Bronchial epithelial cell (primary cell): Measurements from ENCODE around the genes DISC1, PCNX2 and KCNK1.

DNA sequence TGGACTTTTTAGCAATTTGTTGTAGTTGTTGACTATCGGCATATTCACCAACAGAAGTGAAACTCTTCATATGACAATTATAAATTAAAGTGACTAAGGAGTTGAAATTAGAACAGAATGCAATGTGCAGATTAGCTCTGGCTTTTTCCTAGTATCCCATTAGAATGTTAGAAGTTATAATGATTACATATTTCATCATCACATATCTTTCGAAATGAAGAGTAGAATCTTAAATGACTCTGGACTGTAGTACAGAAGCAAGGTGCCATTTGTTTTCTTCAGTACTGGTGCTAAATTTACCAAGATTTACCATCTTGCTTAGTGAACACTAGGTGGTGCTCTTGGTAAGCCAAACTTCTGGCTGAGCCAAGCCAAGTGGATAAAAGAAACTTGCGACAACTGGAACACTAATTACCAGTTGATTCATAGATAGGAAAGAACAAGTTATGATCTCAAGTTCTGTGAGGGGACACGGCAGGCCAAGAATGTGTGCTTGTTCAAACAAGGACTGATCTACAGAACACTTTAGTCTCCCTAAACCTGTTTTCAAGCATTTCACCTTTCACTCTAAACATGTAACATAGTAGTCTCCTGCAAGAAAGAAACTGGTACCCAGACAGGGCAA, 19.7 kb downstream of the SPRTN start:
- RRBS, 2 experiments = no CpG with 5 or more reads among the region's 4 CpGs

- RRBS, 2 experiments = no CpG with 5 or more reads among the region's 1 CpG
Measured at GRCh38 chr1:231396838-231397358, 25.2 kb downstream of the EGLN1 start.

GRCh38 chr1:231419379-231420458, 2.4 kb downstream of the EGLN1 start:
- RRBS, 2 experiments = no CpG with 5 or more reads among the region's 11 CpGs

DNA sequence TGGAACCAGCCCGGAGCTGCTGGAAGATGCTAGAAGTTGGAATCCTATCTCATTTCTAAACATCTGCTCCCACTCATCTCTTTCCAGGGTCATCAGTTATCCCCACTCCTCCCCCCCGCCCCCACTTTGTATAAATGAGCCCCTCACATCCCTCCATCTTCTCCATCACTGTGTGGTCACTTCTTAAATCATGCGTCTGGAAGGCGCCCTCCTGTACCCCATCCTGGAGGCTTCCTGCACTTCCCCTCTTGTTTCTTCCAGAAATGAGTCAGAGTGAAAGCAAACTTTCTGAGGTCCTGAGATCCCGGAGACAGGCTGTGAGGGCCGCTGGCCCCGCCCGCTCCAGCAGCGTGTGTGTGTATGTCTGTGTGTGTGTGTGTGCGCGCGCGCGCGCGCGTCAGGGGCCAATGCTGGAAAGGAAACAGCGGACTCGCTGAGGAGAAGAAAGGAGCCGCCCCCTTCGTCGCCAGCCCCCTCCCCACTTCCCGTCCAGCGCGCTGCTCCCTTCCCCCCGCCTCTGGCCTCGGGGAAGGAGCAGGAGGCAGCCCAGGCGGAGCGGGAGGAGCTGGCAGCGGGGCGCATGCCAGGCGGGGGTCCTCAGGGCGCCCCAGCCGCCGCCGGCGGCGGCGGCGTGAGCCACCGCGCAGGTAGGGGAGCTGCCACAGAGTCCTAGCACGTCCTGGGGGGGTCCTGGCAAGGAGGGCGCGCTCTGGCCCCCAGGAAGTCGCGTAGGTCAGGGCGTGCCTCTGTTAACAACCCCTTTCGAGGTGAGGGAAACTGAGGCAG, at the start of gene DISC1:
Gene DISC1, plus strand, starts transcription at position 503 of the 786 bp plus-strand sequence.
- RRBS, 2 experiments = no CpG with 5 or more reads among the region's 49 CpGs

GRCh38 chr1:231676829-231677354, 50.3 kb downstream of the DISC1 start:
- RRBS, 2 experiments = no CpG with 5 or more reads among the region's 2 CpGs

DNA sequence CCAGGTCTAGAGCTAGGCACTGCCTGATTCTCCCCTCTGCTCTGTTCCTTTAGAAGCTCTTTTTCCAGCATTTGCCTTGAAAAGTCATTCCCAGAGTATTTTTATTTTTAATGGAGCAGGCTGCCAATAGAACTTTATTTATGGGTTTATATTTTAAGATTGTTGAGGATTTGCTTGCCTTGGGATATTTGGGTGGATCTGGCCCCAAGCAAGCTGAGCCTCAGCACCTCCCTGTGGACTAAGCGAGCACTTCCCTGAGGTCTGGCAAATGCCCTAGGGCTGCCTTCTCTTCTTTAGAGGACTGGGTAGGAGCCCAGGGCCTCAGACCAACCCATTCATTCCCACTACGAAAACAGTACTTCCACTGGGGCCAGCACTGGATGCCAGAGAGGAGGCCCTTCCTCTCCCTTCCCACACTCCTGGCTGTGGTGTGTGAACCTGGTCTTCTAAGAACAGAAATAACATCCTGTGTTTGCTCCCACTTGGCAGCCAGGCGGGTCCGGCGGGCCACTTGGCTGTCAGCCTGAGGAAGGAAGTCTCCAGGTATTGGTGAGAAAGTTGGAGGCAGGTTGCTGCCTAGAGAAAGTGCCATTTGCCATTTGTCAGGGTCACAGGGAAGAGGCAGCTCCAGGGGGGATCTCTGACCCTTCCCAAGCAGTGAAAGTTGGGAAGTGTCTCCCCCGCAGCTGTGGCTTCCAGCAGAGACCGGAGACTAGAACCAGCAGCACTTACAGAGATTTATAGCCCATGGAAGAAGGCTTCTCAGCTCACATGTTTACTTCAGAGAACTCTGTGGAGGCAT, 323.6 kb downstream of the SIPA1L2 start:
- RRBS, 2 experiments = no CpG with 5 or more reads among the region's 7 CpGs

- RRBS, 2 experiments = no CpG with 5 or more reads among the region's 5 CpGs
Measured at GRCh38 chr1:232571597-232572080, 58.3 kb downstream of the SIPA1L2 start.

DNA sequence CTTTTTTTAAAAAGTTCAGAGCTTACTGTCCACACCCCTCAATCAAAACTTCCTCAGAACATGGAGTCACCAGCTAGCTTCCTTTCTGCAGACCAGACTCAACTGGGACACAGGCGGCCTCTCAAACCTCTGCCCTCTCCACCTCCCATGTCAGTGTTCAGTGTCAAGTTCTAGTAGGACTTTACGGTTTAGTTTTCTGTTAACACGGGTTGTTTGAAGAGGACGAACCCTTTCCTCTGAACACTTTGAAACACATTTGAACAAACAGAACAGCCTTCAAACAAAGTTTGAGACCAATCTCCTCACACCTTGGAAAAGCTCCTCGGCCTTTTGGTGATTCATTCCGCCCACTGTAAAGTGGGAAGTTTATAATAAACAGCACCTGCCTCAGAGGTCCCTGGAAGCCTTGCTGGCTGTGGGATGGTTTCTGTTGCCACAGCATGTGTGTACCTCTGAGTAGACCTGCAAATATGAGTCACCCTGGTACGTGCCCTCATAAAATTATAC, 48.4 kb upstream of the SIPA1L2 start:
- RRBS, 2 experiments = no CpG with 5 or more reads among the region's 7 CpGs

- RRBS, 2 experiments = no CpG with 5 or more reads among the region's 7 CpGs
Measured at GRCh38 chr1:232687248-232687586, 57.3 kb upstream of the SIPA1L2 start.

GRCh38 chr1:233257795-233258847, 37.4 kb downstream of the PCNX2 start:
- RRBS, 2 experiments = 85 to 100% methylated on average over 3 of the region's 23 CpGs

- RRBS, 2 experiments = under 1 to 1% methylated on average over 21 of the region's 62 CpGs
Measured at GRCh38 chr1:233294751-233295884, at the start of gene PCNX2. Gene PCNX2, minus strand, starts transcription at chr1:233295725.

DNA sequence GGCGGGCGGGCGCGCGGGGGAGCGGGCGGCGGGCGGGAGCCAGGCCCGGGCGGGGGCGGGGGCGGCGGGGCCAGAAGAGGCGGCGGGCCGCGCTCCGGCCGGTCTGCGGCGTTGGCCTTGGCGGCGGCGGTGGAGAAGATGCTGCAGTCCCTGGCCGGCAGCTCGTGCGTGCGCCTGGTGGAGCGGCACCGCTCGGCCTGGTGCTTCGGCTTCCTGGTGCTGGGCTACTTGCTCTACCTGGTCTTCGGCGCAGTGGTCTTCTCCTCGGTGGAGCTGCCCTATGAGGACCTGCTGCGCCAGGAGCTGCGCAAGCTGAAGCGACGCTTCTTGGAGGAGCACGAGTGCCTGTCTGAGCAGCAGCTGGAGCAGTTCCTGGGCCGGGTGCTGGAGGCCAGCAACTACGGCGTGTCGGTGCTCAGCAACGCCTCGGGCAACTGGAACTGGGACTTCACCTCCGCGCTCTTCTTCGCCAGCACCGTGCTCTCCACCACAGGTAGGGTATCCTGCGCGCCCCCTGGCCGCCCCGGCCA, at the start of gene KCNK1:
Gene KCNK1, plus strand, starts transcription at position 73 of the 530 bp plus-strand sequence.
- RRBS, 2 experiments = 1 to 2% methylated on average over 23 to 26 of the region's 55 CpGs

- RRBS, 2 experiments = no CpG with 5 or more reads among the region's 9 CpGs
Measured at GRCh38 chr1:233646119-233646776, 32.3 kb downstream of the KCNK1 start.

DNA sequence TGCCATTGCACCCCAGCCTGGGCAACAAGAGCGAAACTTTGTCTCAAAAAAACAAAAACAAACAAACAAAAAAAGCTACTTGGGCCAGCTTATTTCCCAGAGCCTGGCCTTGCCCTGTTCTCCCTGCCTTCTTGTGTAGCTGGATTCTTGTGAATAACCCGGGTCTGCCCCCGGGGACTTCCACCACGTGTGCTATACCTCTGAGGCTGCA, 30.4 kb upstream of the TARBP1 start:
- RRBS, 2 experiments = no CpG with 5 or more reads among the region's 4 CpGs

DNA sequence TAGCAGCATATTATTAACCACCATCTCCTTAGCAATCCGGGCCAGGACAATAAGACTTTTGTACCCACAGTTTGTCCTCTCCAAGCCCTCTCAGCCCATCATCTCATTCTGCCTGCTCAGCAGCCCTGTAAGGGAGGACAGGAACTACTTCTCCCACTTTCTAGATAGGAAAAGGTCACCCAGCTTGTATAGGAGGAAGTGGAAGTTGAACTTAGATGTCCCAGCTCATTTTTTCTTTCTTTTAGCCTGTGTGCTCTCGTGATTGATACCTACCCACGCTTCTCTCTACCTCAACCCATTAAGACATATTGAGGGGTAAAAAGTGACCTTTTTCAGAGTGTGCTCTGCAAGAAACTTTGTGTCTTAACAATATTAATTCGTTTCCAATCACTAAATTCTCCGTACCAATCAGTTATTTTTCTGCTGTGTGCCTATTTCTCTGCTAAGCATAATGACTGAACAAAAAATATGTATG, 49.6 kb upstream of the TARBP1 start:
- RRBS, 2 experiments = no CpG with 5 or more reads among the region's 5 CpGs

- RRBS, 2 experiments = no CpG with 5 or more reads among the region's 7 CpGs
Measured at GRCh38 chr1:234543363-234543907, 64.5 kb upstream of the TARBP1 start.

GRCh38 chr1:234598007-234598364, 12.0 kb downstream of the IRF2BP2 start:
- RRBS, 2 experiments = no CpG with 5 or more reads among the region's 2 CpGs

DNA sequence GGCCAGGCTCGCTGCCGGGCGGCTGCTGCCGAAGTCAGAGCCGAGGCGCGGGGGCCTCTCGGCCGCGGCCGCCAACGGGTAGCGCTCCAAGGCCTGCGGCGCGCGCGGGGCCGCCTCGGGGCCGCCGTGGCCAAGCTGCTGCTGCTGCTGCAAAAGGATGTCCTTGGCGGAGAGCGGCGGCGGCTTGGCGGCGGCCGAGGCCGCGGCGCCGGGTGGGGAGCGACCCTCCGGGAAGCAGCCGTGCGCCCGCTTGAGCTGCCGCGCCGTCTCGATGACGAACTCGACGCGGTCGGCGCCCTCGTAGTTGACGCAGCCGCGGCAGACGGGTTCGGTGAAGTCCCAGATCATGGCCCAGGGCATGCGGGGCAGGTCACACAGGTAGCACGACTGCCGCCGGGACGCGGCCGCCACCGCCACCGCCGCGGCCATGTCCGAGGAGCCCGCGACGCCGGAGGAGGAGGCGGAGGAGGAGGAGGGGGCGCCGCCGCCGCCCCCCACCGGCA, 861 bp downstream of the IRF2BP2 start:
- RRBS, 2 experiments = 2% methylated on average over 19 of the region's 76 CpGs

DNA sequence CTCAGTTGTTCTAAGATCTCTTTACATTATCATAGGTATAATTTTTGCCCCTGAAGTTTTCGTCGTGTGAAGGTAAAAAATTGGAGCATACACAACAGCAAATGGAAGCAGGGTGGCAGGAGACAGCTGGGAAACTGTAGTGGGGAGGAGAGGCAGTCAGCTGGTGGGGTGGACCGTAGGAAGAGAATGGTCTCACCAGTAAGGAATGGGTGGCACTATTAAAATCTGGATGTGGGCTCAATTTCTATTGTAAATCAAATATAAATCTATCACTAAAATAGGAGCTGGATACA, 10.3 kb upstream of the IRF2BP2 start:
- RRBS, 2 experiments = no CpG with 5 or more reads among the region's 3 CpGs

GRCh38 chr1:234631645-234632337, 21.8 kb upstream of the IRF2BP2 start:
- RRBS, 2 experiments = no CpG with 5 or more reads among the region's 1 CpG